Metastatic Breast Carcinoma in the Brain (tissue), 10 donors: ENCODE measurements around a stretch of chr22.

DNA sequence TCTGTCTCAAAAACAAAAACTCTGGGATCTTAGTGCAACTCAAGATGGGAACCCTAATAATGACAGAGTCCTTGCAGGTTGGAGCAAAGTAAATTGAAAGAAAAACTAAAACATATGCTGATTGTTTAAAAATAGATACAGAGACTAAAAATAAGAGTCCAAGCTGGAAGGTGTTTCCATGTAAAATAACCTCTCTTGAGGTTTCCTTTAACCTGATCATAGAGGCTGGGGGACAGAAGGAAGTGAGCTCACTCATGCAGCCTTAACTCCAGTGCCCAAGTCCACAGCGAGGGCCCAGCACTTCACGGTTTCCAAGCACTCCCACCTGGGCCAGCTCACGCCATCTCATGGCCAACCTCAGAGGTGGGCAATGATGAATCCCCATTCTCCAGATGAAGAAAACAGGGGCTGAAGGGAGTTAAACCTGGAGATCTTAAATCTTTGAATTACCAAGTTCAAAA is 14.8 kb upstream of the TFIP11 start:
- PRO-cap, 10 experiments = no peak in any of the 10 experiments

GRCh38 chr22:26565102-26565677 is 24.7 kb downstream of the TPST2 start:
- PRO-cap, 10 experiments = peak in 1 of 10 experiments; most common plus-strand start chr22:26565432 (in 1); most common minus-strand start chr22:26565351 (in 1)

DNA sequence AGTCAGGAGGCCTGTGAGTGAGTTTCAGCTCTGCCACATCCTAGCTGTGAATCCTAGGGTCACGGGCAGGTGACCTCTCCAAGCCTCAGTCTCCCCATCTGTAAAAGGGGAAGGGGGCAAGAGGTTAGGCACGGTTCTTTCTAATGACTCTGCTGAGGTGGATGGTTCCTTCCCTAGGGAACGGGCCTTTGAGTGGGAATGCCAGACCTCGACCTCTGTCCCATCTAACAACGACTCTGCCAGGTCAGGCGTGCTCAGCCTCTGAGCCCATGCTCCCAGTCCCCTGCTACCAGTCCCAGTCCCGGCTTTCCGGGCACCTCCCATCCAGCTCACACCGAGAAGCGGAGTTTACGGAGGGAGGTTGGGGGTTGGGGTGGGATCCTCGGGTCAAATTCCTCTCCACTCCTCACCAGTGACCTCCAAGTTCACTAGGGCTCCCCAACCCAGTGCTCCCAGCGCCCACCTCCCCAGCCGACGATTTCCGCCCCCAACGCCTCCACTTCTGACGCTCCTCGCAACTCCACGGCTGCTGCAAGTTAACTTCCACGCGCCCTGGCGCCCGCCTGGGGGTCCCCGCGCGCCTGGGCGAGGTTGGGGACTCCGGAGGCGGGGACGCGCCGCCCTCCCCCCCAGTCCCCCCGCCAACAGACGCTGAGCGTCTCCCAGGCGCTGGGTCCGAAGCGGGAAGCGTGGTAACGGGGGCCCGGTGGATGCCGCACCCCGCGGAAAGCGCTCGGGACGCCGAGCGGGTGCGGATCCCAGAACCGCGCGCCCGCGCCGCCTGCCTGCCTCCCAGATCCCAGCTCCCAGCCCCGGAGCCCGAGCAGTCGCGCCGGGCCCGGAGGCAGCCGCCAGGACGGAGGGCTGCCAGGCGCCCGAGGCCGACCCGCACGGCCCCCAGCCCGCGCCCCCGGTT is 577 bp downstream of the TPST2 start:
- PRO-cap, 10 experiments = peak in 1 of 10 experiments; most common plus-strand start position 298 of the sequence (in 1); most common minus-strand start position 315 of the sequence (in 1)

- PRO-cap, 10 experiments = no peak in any of the 10 experiments
Measured at GRCh38 chr22:26592637-26592978, 2.7 kb upstream of the TPST2 start.

DNA sequence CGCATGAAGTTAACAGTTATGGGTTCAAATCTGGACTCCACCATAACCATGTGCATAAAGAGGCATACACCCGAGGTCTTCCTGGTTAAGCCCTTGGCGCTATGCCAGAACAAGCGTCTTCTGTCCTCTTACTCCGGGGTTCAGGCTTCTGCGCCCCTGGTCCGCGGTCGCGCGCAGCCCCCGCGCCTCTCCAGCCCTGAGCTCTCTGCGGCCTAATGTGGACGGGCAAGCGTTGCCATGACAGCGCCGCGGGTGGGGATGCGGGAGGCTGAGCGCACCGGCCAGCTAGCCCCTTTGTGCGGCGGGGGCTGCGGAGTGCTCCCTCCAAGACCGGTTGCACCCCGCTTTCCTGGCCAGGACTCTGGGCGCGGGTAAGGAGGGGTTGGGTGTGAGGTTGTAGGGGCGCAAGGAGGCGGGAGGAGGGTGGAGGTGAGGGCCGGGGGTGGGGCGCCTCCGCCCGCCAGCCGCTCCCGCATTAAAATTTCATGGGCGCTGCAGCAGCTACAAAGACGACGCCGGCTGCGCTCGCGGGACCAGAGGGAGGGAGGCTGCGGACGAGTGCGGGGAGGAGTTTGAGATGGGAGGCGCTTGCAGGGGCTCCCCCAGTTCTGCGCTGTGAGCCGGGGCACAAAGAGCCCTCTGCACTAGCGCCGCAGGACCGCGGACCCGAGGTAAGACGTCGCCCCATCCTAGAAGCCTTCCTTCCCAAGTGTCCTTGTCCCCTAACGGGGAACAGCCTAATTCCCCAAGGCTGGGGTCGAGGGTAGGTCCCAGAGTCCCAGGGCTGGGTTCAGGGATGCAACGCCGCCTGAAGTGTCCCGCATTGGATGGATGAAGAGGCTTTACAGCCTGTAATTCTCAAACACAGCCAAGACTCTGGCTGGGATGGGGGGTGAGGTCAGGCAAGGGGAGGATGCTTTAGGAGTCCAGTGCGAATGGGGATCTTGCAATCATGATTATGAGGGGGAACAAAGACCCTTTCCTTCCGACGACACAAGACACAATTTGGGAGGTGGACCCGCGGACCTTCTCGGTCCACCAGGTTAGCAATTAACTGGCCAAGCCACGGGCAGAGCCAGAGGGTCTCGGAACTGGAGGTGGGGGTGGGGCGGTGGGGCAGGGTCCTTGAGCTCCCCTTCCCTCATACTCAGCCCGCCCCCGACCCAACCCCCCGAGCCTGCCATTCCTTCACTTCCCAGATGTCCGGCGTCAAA is 35.6 kb downstream of the CRYBA4 start:
- PRO-cap, 10 experiments = peak in 5 of 10 experiments; most common plus-strand start position 605 of the sequence (in 5)

DNA sequence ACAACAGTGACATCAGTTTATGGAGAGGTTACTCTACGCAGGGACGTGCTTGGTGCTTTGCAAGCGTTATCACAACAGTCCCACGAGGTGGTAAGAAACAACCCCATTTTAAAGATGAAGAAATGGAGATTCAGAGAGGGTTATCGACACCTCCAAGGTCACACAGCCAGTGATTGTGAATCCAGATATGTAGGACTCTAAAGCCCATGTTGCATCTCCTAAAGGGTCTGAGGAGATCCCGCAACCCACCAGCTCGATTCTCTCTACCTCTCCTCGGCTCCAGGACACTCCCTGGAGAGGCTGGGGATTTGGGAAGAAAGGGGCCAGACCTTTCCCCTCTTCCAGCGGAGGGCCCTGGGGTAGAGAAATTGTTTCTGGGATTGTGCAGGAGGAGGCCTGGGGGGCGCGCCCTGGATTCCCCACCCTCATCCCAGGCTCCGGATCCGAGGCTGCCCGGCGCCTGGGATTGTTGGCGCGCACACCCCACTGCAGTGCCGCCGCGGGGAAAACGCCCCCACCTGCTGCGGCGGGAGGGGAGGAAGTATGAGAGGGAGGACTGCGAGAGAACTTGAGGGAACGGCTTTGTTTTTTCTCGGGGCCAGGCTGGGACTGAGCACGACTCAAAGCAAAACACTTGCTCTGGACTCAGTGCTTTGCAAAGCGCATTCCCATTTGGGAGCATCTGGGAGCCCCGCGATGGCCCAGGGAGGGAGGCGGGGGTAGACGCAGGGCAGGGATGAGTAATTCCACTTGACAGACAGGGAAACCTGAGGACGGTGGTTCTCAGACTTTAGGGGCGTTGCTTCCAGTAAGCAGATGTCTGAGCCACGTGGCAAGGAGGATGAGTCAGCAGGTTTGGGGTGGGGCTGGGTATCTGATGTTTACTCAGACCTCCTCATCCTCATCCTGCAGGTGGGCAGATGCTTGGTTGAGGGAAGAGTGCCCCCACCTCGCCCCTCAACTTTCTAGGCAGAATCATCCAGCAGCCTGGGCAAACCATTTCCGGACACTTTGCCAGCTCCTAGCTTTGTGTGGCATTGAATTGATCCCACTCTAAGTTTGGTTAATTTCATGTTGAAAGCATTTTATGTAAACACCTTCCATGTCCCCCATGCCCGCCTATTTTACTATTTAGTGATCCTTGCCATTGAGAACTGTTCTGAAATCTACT is 36.9 kb downstream of the CRYBA4 start:
- PRO-cap, 10 experiments = no peak in any of the 10 experiments

- PRO-cap, 10 experiments = no peak in any of the 10 experiments
Measured at GRCh38 chr22:26740133-26740810, 118.5 kb downstream of the CRYBA4 start.

GRCh38 chr22:26764819-26765188 is 143.0 kb downstream of the CRYBA4 start:
- PRO-cap, 10 experiments = no peak in any of the 10 experiments

GRCh38 chr22:26902602-26903185 is 280.9 kb downstream of the CRYBA4 start:
- PRO-cap, 10 experiments = no peak in any of the 10 experiments

GRCh38 chr22:27108419-27109294 is 486.9 kb downstream of the CRYBA4 start:
- PRO-cap, 10 experiments = no peak in any of the 10 experiments

DNA sequence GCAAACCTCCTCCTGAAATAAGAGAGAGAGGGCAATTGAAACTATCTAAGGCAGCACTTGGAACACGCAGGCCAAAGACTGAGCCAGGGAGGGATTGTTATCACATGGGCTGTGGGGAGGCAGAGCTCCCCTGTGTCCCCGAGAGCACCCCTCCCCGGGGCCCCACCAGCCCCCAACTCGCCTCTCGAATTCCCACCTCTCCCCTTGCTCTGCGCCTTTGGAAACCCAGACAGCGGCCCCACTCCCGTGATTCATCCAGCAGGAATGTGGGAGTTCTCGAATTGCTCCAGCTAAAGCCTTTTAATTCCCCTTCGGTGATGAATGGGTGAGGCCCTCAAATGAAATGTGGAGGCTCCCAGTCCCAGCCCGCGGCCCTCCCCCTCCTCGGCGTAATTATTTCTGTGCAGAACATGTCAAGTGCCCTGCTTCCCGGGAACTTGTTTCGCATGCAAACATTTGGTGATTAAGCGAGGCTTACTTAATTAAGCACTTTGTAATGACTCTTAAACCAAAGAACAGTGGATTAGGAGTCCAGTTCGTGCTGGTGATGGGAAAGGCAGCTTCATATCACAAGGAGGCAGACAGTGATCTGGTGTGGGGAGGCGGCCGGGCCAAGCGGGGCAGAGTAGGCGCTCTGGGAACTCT is 581.0 kb downstream of the CRYBA4 start:
- PRO-cap, 10 experiments = no peak in any of the 10 experiments

- PRO-cap, 10 experiments = peak in 1 of 10 experiments; most common plus-strand start chr22:27243197 (in 1); most common minus-strand start chr22:27242995 (in 1)
Measured at GRCh38 chr22:27242717-27243325, 558.7 kb downstream of the MN1 start.

DNA sequence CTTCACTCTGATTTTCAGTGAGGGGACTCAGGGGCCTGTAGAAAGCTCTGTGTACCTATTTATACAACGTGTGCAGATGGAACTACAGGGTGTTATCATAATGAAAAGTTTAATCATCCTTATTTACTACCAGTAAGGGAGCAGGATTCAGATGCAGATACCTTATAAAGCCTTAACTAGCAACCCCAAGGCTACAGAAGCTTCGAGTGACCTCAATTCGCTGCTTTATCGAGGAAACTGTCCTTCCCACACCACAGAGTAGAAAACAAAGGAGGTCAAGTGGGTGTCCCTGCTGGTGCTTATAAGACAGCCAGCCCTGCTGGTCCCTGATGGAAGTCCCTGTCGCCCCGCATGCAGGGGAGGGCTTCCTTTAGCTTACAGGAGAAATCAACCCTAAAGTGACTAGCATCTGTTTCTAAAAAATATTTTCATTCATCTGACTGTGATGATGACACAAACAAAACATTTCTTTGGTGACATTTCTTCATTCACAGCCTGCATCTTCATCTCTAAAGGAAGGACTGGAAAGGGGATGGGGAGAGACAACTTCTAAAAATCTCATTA is 7.3 kb downstream of the MN1 start:
- PRO-cap, 10 experiments = no peak in any of the 10 experiments

DNA sequence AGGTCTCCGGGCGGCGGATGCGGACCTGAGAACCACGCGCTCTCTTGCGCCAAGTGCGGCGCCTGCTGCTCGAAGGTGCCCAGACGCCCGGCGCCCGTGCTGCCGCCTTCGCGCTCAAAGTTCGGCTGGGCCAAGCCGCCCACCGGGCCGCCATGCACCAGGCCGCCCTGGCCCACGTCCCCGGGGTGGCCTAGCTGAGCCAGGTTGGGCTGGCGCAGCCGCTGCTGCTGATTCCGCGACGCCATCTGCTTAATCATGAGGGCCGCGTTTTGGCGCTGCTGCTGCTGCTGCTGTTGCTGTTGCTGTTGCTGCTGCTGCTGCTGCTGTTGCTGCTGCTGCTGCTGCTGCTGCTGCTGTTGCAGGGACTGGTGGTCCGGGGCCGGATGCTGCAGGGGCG is 2.9 kb downstream of the MN1 start:
- PRO-cap, 10 experiments = no peak in any of the 10 experiments

GRCh38 chr22:27800159-27801273 is 1.0 kb downstream of the MN1 start:
- PRO-cap, 10 experiments = peak in 4 of 10 experiments; most common plus-strand start chr22:27800762 (in 3); most common minus-strand start chr22:27800634 (in 1)

GRCh38 chr22:27853450-27853905 is 51.9 kb upstream of the MN1 start:
- PRO-cap, 10 experiments = no peak in any of the 10 experiments

DNA sequence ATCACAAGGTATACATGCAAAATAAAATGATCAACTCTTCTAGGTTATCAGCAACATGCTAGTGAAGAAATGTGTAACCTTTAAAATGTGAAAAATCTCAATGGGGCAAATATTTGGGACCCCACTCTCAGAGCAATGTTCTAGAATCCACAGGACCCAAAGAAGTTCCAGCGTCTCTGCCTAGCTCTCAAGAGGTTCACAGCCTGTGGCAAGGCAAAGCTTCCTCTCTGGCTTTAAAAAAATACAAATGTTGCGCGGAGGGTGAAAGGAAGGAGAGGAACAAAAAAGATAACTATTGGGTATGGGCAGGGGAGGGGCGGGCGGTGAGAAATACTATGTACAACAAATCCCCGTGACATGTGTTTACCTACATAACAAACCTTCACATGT is 53.6 kb downstream of the PITPNB start:
- PRO-cap, 10 experiments = no peak in any of the 10 experiments

- PRO-cap, 10 experiments = no peak in any of the 10 experiments
Measured at GRCh38 chr22:27867969-27868592, 51.0 kb downstream of the PITPNB start.

DNA sequence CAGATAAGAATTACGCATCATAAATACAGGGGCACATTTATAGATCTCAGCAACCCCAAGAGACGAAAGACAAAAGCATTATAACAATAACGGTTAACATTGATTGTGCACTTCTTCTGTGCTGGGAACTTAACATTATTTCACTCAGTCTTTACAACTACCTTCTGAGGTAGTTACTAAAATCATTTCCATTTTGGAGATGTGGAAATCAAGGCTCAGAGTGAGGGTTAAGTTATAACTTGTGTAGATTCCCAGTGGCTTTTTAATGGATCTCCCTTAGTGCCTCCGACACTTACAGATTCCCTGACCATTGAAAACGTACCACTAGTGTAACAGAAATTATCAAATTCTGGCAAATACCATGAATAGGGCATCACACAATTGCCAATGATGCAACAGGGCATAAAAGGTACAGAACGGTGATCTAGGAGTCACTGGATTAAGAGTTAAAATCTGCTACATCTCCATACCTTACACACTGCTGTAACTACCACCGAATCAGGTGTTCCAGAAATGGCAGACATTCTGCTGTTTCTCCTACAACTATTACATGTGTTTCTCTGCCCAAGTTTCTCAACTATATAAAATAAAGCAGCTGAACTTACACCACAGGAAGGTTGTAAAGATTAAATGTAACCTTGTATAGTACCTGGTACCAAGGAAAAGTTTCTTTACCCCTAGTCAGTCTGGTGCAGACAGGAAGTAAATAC is 49.3 kb downstream of the PITPNB start:
- PRO-cap, 10 experiments = no peak in any of the 10 experiments

- PRO-cap, 10 experiments = no peak in any of the 10 experiments
Measured at GRCh38 chr22:28484553-28485518, 194.8 kb downstream of the TTC28 start.